ENCODE results near the gene BARHL1.

DNA sequence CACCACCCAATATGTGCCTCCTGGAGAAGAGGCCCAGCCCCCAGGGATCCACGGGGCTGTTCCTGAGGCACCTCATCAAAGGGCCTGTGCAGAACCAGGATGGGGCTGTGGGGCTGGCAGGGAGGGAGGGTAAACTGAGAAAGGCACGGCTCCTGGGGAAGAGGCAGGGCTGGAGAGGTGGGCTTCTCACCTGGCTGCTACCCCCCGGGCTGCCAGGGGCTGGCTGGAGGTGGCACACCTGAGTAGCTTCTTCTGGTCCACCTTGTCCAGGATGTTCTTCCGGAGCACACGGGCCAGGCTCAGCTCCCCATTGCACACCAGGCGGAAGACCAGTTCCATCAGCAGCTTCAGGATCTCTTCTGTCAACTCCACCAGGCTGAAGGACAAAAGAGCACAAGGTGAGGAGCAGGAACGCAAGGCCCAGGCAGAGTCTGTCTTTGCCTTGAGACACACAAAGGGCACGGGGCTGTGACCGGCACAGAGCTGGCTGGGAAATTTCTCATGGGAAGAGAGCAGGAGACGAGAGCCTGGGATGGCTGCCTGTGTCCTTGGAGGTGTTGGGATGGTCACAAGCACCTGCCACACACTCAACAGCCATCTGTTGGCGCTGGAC lies 43.4 kb downstream of the PRRT1B start:
- RRBS: 94% methylated on average over 2 of the region's 11 CpGs

- RRBS: no CpG with 5 or more reads among the region's 10 CpGs
Observed at GRCh38 chr9:131695066-131695603, 44.7 kb downstream of the RAPGEF1 start.

- RRBS: no CpG with 5 or more reads among the region's 4 CpGs
Observed at GRCh38 chr9:131728427-131728946, 11.4 kb downstream of the RAPGEF1 start.

- RRBS: no CpG with 5 or more reads among the region's 6 CpGs
Observed at GRCh38 chr9:131839684-131840084, 99.8 kb upstream of the RAPGEF1 start.

- RRBS: no CpG with 5 or more reads among the region's 8 CpGs
Observed at GRCh38 chr9:131874944-131875351, 135.1 kb upstream of the RAPGEF1 start.

- RRBS: no CpG with 5 or more reads among the region's 9 CpGs
Observed at GRCh38 chr9:132006749-132007463, 72.8 kb downstream of the MED27 start.

GRCh38 chr9:132263441-132263977 lies 91.3 kb downstream of the SETX start:
- RRBS: no CpG with 5 or more reads among the region's 3 CpGs

GRCh38 chr9:132382072-132382476 lies 24.6 kb downstream of the TTF1 start:
- RRBS: no CpG with 5 or more reads among the region's 5 CpGs

DNA sequence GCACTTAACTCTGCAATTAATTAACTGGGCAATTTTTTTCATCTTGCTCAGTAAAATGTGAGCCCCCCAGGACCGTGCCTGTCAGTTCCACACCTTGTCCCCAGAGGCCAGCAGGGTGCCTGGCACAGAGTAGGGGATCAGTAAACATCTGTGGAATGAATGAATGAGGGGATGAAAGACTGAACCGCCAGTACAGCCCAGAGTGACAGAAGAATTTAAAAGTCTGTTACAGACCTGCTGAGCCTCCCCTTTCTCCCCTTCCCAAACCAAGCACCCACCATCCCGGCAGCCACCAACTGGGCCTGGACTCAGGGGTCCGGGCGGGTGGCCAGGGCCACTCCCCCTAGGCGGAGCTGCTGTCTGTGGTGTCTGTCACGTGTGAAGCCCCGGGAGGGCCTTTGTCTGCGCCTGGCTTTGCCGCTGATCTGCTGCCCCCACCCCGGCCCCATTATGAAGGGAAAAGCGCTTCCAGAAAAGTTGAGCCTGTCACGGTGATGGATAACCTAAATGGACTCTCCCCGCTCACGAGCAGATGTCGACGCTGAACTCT lies 36.4 kb upstream of the BARHL1 start:
- RRBS: 2% methylated on average over 8 of the region's 17 CpGs

DNA sequence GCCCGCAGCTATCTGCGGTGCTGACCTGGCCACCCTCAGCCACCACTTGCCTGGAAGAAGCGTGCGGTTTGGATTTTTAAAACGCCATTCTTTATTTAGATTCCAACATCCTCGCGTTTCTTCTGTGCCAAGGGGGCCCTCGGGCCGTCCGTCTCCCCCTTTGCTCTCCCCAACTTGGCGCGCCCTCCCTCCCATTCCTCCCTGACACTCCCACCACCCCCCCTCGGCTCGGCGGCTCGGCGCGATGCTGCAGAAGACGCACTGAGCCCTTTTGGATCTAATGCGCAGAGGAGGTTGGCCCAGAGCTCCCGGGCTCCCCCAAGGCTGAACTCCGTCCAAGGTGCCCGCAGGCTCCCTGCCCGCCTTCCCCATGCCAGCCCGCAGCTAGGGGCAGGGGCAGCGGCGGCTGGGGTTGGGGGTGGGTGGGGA lies at the start of gene BARHL1:
Gene BARHL1 (plus strand): TSS at position 269 of the 429 bp plus-strand sequence.
- RRBS: no CpG with 5 or more reads among the region's 27 CpGs

DNA sequence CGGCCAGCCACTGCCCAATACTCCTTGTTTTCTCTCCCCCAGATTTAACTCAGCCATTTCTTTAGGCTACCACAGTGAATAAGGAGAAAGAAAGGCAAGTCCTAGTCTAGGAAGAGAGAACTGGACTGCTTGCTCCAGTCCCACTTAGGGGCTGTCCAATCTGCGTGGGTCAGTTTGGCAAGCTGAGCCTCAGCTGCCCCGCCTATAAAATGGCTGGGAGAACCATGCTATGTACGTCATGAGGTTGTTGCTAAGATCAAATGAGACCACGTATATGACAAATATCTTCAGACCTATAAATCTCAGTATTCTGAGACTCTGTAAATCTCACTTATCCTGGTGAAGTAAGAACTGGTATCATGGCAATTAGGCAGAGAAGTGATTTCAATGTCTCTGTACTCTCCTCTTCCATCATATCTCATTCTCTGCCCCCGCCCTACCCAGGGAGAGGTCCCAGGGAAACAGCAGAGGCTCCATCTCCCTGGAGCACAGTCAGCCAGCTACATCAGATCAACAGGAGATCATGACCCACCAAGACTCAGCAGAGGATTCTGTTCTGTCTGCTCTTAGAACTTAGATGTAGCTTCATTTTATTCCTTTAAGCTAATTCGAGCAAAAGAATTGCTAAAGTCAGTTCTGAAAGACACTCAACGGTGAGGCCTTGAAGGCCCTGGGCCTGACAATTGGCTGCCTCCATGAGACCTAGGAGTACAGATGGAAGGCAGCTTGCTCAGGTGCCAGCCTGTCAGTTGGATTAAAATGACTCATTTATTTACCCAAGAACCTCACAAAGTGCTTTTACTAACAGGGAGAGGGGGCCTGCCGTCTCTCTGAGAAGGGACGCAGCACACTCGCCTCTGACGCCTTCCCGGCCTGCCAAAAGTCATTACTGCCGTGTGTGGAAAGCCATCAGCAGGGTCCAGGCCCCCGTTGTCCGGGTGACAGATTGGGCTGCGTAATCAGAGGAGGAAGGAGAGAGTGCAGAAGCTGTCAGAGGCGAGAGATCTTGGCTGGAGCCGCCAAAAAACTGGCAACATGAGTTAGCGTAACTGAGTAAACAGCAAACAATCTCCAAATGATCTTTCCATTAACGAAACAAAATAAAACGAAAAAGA lies 32.7 kb downstream of the DDX31 start:
- RRBS: 29% methylated on average over 4 of the region's 22 CpGs

DNA sequence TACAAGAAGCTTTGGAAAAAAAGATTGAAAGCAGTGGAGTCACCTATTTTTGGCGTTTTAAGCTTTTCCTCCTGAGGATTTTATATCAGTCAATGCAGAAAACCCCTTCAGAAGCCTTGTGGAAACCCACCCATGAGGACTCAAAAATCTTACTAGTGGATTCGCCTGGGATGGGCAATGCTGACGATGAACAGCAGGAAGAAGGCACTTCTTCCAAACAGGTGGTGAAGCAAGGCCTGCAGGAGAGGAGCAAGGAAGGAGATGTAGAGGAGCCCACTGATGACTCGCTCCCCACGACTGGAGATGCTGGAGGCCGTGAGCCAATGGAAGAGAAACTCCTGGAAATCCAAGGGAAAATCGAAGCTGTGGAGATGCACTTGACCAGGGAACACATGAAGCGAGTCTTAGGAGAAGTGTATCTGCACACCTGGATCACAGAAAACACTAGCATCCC lies 9.1 kb downstream of the GTF3C4 start:
- RRBS: no CpG with 5 or more reads among the region's 8 CpGs

GRCh38 chr9:132744676-132745717 lies 74.7 kb downstream of the GTF3C4 start:
- RRBS: 35% methylated on average over 2 of the region's 45 CpGs

DNA sequence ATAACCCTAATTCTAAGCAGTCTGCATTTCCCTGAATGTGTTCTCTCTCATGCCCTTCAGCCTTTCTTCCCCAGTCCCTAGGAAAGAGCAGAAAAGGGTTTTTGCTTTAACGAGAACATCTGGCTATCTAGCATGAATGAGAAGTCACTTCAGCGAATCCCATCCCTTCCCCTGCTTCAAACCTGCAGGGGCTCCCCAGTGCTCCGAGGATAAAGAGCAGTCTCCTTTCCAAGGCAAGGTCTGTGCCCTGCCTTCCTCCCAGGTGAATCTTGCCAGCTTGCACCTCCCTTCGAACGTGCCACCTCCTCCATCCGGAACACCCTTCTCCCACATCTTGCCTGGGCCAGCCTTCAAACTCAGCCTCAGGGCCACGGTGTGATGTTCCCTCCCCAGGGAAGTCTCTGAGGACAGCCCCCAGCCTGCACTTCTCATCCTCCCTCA lies 84.0 kb downstream of the AK8 start:
- RRBS: no CpG with 5 or more reads among the region's 7 CpGs

- RRBS: no CpG with 5 or more reads among the region's 16 CpGs
Observed at GRCh38 chr9:132799950-132800376, 78.1 kb downstream of the AK8 start.

GRCh38 chr9:133054586-133055512 lies 6.9 kb upstream of the CEL start:
- RRBS: 61% methylated on average over 2 of the region's 31 CpGs

GRCh38 chr9:133102431-133102668 lies 18.7 kb downstream of the RALGDS start:
- RRBS: 86% methylated on average over 3 of the region's 8 CpGs

DNA sequence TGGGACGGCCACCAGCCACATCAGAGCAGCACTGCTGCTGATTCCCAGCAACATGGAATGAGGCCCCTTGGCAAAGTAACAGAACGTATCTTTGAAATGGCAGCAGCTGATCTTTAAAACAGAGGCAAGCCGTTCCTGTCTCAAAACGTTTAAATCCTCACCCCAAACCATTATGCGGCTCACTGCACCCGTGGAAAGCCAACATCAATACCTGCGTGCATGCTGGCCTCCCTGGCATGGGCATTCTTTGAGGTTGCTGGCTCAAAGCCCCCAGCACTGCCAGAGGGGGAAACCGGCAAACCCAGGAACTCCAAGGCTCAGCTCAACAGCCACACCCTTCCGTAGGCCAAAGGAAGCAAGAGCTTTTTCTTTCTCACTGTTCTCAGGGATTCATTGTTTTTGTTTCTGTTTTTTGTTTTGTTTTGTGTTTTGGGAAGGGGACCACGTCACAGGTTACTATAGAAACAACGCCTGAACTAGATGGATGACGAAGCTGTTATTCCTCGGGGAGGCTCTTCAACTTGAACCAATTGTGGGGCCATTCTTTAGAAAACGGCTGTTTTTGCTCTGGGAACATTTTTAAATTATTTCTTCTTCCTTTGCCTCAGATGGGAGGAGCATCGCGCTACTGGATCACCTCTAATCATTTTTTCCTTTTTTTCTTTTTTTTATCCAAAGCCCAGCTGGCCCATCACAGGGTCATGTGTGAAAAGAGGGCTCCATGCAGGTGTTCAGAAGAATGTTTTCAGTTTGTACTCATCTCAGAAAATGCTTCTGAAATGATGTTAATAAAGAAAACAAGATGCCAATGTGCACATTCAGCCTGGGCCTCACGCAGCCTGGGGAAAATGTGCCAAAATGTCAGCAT lies 28.3 kb upstream of the OBP2B start:
- RRBS: no CpG with 5 or more reads among the region's 17 CpGs

- RRBS: no CpG with 5 or more reads among the region's 9 CpGs
Observed at GRCh38 chr9:133250616-133251327, 41.7 kb upstream of the OBP2B start.

DNA sequence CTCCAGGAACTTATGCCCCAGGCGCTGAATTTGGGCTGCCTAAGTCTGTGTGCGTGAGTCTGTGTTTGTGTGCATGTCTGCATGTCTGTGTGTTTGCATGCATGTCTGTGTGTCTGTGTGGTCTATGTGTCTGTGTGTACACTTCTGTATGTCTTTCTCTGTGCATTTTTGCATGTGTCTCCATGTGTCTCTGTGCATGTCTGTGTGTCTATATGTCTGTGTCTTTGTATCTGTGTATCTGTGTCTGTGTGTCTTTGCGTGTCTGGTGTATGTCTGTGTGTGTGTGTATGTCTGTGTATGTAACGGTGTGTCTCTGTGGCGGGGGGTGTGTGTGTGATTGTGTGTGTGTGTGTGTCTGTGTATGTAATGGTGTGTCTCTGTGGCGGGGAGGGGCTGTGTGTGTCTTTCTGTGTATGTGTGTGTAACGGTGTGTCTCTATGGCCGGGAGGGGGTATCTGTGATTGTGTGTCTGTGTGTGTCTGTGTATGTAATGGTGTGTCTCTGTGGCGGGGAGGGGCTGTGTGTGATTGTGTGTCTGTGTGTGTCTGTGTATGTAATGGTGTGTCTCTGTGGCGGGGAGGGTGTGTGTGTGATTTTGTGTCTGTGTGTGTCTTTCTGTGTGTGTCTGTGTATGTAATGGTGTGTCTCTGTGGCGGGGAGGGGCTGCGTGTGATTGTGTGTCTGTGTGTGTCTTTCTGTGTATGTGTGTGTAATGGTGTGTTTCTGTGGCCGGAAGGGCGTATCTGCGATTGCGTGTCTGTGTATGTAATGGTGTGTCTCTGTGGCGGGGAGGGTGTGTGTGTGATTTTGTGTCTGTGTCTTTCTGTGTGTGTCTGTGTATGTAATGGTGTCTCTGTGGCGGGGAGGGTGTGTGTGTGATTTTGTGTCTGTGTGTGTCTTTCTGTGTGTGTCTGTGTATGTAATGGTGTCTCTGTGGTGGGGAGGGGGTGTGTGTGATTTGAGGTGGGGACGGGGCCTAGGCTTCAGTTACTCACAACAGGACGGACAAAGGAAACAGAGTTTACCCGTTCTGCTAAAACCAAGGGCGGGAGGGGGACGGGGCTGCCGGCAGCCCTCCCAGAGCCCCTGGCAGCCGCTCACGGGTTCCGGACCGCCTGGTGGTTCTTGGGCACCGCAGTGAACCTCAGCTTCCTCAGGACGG lies 45.9 kb upstream of the OBP2B start:
- RRBS: 84% methylated on average over 4 of the region's 30 CpGs

Data from cardiac fibroblast (primary cell).